Skeletal muscle satellite cell (primary cell): ENCODE measurements around a stretch of chr16.

GRCh38 chr16:71755703-71756287 lies 31.3 kb upstream of the PHLPP2 start:
- CAGE, long polyA plus RNA = no peak

DNA sequence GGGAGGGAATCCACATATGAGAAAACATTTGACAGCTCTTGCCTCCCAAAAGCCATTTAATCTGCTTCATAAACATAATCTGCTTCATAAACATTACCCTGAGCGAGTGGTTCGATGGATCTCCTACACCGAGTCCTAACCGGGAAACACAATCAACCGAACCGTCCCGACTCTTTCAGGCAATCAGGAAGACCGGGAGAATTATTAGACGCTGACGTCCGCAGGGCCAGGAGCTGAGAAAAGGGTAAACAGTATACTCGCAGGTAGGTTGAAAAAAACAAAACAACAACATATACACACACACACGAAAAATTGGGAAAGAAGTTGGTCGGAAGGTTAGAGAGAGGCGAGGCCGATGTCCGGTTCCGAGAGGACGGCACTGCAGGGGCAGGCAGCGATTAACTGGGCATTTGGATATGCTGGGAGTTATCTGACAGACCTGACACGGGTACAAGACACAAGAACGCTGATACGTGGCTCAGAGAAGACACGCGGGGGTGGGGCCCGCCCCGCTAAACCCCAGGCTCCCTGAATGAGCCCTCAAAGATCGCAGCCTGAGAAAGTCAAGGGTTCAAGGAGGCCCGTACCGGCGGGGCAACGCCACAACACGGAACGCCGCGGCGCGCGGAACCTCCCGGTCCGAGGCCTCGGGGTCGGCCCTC lies 585 bp downstream of the AP1G1 start:
- CAGE, long polyA plus RNA = no peak

DNA sequence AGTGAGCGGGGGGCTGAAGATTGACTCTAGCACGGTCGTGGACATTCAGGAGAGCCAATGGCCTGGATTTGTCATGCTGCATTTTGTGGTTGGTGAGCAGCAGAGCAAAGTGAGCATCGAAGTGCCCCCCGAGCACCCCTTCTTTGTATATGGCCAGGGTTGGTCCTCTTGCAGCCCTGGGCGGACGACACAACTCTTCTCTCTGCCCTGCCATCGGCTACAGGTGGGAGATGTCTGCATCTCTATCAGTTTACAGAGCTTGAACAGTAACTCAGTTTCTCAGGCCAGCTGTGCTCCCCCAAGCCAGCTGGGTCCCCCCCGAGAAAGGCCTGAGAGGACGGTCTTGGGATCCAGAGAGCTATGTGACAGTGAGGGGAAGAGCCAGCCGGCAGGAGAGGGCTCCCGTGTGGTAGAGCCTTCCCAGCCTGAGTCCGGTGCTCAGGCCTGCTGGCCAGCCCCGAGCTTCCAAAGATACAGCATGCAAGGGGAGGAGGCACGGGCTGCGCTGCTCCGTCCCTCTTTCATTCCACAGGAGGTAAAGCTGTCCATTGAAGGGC lies 5.5 kb downstream of the ATXN1L start:
- CAGE, long polyA plus RNA = no peak

DNA sequence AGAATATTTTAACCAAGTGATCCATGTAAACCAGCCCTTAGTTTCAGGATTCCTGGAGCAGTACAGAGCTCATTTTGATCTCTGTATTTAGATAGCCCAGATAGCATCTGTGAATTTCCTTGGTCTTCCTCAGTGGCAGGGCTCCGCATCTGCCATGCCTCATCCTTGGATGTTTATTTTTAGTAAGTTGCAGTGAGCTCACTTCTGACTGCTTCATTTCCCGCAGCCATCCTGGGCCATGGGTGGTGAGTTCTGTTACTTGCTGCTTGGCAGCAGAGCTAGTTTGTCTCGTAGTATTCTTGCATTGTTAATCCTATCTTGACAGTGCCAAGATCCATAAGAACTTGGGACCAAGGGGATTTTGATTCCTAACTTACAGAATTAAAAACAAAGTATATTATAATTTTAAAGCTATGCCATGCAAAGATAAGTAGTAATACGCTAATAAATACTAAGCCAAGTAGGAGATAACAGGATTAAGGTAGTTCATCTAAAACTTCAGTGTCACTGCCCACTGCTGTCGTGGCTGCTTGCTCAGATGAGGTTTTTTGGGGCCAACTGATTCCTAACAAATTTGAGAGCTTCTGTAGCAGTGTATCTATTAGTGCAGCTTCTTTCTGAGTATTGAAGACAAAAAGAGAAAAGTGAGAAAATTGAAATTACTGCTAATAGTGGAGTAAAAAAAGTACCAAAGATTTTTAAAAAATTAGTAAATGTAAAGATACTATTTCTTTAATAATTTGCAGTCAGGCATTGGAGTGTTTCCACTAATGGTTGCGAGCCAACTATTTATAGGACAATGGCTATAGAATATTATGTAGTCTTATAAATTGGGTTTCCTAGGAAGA lies 34.0 kb downstream of the IST1 start:
- CAGE, long polyA plus RNA = no peak

- CAGE, long polyA plus RNA = no peak
Measured at GRCh38 chr16:71930297-71931015, 35.1 kb downstream of the IST1 start.

- CAGE, long polyA plus RNA = no peak
Measured at GRCh38 chr16:72027550-72028389, 19.2 kb downstream of the DHODH start.

- CAGE, long polyA plus RNA = no peak
Measured at GRCh38 chr16:72051879-72052190, 2.5 kb upstream of the HP start.

DNA sequence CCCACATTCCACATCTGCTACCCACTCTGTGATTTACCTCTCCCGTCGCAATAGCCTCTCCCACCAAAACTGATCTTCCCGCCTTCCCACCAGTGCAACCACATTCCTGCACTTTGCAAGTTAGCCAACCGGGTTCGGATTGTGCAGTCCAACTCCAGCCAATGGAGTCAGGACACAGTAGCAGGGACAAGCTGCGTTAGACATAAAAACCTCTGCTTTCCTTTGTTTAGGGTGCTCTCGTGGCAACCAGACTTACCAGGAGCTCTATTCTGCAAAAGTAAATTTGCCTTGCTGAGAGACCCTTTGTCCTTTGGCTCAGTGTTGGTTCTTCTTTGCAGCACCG lies 1.4 kb downstream of the HPR start:
- CAGE, long polyA plus RNA = no peak

GRCh38 chr16:72095915-72096437 lies 2.3 kb downstream of the DHX38 start:
- CAGE, long polyA plus RNA = no peak

- CAGE, long polyA plus RNA = no peak
Measured at GRCh38 chr16:72794665-72795053, 253.3 kb downstream of the ZFHX3 start.

- CAGE, long polyA plus RNA = no peak
Measured at GRCh38 chr16:72795398-72796208, 252.3 kb downstream of the ZFHX3 start.

DNA sequence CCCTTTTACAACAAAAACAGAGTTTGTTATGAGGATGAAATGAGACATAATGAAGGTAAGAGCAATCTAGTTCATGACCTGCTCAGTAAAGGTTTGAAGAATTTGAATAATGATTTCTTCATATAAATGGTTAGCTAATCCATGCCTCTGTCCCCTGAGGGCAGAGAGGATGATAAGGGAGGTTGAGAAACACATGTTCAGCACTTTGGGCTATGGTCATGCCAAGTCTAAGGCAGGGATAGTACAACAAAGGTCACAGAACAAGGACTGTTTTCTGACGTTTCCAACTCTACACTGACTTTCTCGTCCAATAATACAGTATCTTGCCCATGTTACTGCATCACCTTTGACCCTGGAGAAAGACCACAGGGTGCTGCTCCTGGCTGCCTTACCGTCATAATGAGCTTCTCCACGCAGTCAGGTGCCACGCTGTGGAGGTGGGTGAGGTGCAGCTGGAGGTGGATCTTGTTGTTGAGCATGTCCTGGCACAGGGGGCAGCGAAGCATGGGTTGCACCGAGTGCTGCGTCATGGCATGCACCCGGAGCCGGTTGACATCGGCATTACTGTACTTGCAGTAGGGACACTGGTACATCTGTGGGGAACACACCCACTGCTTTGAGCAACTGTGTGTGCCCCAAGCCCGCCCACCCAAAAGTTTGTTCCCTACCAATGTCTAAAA lies 236.6 kb downstream of the ZFHX3 start:
- CAGE, long polyA plus RNA = no peak

- CAGE, long polyA plus RNA = no peak
Measured at GRCh38 chr16:72847249-72847589, 200.7 kb downstream of the ZFHX3 start.

GRCh38 chr16:72848492-72849595 lies 199.1 kb downstream of the ZFHX3 start:
- CAGE, long polyA plus RNA = no peak

GRCh38 chr16:72946451-72947223 lies 101.3 kb downstream of the ZFHX3 start:
- CAGE, long polyA plus RNA = no peak

- CAGE, long polyA plus RNA = no peak
Measured at GRCh38 chr16:73020293-73020900, 27.5 kb downstream of the ZFHX3 start.

DNA sequence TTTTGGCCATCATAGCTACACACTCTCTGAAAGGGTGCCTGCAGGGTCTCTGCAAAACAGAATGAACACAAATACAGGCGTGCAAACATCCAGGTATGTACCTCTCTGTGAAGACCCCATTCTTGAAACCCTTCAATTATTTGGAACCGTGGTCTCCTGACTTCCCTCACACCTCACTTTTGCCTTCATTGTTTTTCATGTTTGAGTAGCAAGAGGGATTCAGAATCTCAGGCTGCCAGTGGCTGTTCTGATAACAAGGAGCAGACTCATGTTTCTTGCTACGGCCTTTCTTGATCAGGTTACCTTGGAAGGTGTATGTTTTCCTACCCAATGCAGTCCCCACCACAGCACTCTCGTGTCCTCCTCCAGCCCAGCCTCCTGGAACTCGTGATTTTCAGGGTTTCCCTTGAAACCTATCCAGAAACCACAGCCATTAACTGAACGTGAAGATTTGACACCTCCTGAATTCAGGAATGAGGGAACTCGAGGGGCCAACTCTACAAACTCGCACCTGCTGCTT lies 1.8 kb downstream of the ZFHX3 start:
- CAGE, long polyA plus RNA = no peak

- CAGE, long polyA plus RNA = no peak
Measured at GRCh38 chr16:73046616-73047148, 1.2 kb downstream of the ZFHX3 start.

DNA sequence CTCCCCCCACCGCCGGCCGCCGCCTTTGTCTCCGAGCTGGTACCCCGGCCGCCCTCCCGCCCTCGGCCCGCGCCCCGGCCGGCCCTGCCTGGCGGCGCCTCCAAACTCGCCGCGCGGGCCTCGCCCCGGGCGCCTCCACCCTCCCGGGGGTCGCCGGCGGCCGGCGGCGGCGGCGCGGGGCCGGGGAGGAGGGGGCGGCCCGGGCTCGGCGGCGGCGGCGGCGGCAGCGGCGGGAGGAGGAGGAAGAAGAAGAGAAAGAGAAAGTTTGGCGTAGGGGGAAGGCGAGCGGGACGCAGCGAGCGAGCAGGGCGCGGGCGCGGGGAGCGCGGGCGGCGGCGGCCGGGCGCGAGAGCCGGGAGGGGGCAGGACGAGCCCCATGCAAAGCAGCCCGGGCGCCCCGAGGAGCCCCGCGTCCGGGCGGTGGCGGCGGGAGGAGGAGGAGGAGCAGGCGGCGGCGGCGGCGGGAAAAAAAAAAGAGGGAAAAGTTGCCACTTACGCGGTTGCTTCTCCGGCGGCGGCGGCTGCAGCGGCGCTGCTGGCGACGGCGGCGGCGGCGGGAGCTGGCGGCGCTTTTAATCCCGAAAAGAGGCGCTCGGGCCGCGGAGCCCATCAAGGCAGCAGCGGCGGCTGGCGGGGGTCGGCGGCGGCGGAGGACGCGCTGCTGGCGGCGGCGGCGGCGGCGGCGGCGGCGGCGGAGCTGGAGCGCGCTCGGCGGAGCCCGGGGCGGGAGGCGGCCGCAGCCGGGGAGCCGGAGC lies 10.3 kb upstream of the ZFHX3 start:
- CAGE, long polyA plus RNA = no peak

- CAGE, long polyA plus RNA = no peak
Measured at GRCh38 chr16:73082568-73082970, 34.6 kb upstream of the ZFHX3 start.